Measurements from ENCODE around the genes KRT25, KRTAP4-4, KRT33B and KRT35.

DNA sequence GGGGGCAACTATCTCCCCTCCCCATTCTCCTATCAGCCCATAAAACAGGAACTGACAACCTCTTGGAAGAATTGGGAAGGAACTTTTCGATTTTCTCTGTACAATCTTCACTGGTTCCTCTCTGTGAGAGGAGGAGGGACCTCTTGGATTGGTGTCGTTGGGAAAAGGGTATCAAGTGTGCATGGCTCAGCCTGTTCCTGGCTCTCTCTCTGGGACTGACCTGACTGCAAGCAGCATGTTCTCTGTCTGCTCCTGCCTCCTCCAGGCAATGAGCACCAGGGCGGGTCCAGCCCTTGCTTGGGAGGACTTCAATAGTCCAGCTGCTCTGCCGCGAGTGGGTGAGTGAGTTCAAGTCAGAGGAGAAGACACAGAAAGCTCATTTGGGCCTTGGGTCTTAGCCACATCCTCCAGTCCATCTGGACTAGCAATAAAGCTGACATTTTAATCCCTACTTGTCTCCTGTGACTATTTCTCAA, 25.2 kb upstream of the TNS4 start:
- PRO-cap, result no peak

- PRO-cap, result no peak
These were observed 30.8 kb downstream of the CCR7 start for GRCh38 chr17:40534336-40534913.

- PRO-cap, result no peak
These were observed 23.9 kb downstream of the CCR7 start for GRCh38 chr17:40540961-40542104.

DNA sequence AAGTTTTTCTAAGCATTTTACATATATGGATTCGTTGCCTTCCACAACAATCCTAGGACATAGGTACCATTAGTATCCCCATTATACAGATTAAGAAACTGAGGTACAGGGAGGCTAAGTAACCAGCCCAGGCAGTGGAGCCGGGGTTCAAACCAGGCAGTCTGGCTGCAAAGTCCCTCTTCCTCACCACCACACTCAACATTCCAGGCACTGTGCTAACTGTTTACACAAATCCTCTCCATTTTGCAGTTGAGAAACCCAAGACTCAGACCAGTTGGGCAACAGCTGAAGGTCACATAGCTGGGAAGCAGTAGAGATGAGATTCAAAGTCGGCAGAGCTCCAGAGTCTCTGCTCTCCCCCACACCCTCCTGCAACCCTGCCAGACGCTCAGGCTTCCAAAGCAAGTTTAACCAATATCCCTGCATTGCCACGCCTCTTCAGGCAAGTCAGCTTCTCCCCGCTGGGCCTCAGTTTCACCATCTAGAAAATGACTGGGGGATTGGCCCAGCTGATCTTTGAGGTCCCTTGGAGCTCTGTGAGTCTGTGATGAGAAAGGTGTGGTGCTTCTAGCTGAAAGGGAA, 14.1 kb downstream of the CCR7 start:
- PRO-cap, result no peak

DNA sequence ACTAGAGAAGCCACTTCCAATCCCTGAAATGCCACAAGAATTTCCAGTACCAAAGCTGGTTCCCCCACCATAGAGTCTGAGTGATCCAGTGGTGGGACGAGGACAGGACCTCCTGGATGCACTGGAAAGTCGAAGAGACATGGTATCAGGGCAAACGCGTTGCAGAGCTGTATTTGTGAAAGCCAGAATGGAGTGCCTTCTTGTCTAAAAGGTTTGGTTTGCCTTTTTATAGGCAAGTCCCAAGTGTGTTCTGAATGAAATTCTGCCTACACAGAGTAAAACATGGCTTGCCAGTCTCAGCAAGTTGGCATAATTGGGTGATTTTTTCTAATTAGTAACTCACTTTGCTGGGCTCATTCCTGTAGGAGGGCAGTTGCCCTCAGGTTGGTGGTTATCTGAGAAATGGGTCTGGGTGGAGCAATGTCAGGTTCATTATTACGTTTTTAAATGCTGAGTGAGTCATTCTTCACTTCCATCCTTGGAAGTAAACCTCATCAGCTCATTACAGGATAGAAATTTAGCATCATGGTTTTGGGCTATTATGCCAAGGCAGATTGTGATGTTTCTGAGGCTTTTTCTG, at the start of gene KRT25:
Gene KRT25 (minus strand): TSS at position 201 of the 580 bp plus-strand sequence.
- PRO-cap, result no peak

DNA sequence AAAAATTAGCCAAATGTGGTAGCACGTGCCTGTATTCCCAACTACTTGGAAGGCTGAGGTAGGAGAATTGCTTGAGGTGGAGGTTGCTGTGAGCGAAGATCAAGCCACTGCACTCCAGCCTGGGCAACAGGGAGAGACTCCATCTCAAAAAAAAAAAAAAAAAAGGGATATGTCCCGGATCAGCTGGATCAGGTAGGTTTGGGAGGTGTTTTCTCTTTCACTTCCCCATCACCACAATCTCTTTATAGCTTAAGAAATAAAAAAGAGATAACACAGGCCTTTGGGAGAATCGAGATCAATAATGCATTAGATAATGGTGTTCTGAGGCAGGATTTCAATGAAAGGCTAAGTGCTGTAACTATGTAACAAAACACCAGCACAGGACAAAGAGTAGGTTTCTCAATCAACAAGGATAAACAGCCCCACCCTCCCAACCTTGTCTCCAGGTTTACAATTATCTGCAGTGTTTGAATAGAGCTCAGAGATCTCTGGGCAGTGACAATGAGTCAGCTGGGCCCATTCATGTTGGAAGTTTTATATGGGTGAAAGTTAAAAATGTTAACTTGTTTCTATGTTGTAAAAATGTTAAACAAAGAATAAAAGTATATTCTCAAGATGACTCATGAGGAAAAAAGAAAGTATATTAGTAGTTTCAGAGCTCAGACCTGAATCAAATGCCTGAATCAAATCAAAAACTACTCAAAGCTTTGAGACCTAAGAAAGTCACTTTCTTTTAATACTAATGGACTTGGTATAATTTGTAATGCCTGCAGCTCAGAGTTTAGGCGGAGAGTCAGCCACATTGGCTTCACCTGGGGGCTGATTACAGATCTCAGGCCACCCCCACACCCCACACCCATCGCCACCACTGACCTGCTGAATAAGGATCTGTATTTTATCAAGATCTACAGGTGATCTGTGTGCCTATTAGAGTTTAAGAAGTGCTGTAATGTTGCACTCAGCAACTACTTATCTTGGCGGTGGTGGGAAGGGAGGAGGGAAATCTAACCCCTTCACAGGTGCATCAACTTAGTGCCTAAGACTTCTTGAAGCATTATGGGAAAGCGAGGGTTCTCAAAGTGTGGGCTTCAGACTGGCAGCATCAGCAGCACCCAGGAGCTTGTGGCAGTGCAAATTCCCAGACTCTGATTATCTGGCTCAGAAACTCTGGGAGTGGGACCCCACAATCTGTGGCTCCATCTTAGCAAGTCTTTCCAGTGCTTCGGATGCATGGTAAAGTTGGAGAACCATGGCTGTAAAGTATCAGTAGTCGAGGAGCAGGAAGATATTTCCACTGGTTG, 17.2 kb upstream of the KRT20 start:
- PRO-cap, result no peak

DNA sequence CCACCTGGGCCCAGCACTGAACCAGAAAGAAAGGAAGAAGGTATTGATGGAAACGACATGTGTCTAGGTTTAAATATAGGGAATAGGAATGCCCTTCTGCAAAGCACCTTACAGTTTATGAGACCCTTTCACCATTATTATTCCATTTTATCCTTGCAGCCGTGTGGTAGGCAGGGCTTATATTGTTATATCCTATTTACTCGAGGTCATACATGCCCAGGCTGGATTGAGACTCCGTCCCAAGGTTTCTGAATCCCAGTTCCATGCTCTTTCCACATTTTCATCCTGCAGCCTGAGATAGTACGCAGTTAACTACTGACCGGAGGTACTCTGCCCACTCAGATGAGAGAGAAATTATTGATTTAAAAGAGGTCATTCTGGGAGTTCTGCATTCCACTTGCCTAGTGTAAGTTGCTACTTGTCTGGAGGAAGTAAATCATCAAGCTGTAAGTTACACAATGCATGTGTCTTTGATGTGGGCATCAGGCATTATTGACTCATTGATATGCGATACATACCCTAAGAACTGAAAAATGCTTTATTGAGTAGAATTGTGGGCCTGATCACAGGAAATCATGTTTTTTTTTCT, 10.1 kb downstream of the KRT39 start:
- PRO-cap, result no peak

GRCh38 chr17:41059121-41059907, 600 bp downstream of the KRTAP2-3 start:
- PRO-cap, result no peak

DNA sequence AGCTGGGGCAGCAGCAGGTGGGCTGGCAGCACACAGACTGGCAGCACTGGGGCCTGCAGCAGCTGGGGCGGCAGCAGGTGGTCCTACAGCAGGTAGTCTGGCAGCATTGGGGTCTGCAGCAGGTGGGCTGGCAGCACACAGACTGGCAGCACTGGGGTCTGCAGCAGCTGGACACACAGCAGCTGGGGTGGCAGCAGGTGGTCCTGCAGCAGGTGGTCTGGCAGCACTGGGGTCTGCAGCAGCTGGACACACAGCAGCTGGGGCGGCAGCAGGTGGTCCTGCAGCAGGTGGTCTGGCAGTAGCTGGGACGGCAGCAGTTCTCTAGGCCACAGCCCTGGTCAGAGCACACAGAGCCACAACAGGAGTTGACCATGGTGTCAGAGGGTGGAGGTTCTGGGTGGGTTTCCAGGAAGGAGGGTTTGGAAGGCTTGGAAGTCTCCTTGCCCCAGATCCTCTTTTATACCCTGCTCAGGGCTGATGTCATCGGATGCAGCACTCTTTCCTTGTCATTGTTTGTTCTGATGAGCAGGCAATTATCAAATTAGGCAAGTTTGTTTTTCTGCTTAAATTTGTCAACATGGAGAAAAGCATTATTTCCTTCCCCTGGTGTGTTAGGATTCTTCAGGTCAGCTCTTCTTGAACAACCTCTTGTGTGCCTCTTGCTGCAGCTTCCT, at the start of gene KRTAP4-4:
Gene KRTAP4-4 (minus strand): TSS at position 430 of the 674 bp plus-strand sequence.
- PRO-cap, result no peak

GRCh38 chr17:41369641-41369900, at the start of gene KRT33B:
TSS of gene KRT33B (minus strand) at chr17:41369813.
- PRO-cap, result no peak

GRCh38 chr17:41481025-41481299, at the start of gene KRT35:
TSS of gene KRT35 (minus strand) at chr17:41481151.
- PRO-cap, result no peak

DNA sequence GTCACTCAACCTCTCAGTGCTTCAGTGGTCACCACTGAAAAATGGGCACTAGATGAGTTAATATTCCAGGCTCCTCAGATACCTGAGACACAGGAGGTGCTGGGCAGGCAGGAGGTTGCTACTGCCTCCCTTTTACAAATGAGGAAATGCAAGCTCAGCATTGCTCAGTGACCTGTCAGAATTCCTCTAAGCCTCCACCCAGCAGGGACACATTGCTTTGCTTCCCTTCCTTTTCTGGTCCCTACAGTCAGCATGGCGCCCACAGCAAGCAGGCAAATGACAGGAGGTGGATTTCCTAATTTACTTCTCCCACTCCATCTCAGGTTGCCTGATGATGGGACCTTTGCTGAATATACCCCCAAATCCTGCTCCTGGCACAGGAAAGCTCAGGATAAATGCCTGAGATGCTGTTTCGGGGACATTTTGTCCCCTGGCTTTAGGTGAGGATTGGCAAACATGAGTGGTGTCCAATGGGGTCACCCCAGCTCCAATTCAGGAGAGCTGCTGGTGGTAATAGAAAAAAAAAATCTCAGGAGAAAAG, 5.0 kb upstream of the KRT13 start:
- PRO-cap, result no peak

GRCh38 chr17:41516727-41517370, 1.8 kb downstream of the KRT15 start:
- PRO-cap, result no peak

DNA sequence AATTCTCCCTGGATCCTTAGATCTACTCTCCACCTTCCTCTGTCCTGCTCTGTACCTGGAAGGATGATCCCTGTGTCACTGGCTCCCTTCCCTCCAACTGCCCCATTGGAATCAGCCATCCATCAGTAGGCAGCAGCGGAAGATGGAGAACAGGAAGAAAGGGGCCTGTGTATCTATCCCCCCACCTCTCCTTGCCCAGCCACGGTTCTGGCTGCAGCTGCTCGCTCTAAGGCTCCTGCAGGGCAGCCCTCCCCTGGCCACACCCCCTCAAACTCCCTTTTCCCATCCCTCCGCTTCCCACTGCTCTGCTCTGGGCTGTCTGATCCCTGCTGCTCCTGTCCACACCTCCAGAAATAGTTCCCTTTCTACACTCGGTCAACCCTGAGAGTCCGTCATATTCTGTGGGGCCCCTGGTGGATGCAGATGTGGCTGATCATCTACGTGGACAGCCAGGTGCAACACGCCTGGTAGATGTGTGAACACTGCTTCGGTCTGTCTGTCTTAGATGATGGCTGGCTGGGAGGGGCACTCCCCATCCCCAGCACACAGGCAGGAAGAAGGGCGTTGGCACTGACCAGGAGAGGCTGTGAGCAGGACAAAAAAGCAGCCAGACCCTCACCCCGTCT, 19.2 kb upstream of the KRT19 start:
- PRO-cap, result no peak

GRCh38 chr17:41615369-41615883, 2.9 kb upstream of the KRT16 start:
- PRO-cap, result no peak

- PRO-cap, result bidirectional peak, plus-strand start at chr17:41688437, minus-strand start at chr17:41688129; bidirectional peak, plus-strand start at chr17:41688887, minus-strand start at chr17:41688637
These were observed 363 bp upstream of the EIF1 start for GRCh38 chr17:41688307-41688737.

- PRO-cap, result no peak
These were observed 5.9 kb downstream of the GAST start for GRCh38 chr17:41718078-41718391.

- PRO-cap, result no peak
These were observed 19.1 kb upstream of the HAP1 start for GRCh38 chr17:41753332-41754238.

GRCh38 chr17:41792610-41793683, 6.4 kb upstream of the JUP start:
- PRO-cap, result no peak

- PRO-cap, result no peak
These were observed 9.4 kb downstream of the FKBP10 start for GRCh38 chr17:41822127-41822694.